ENCODE measurements around a stretch of chr11.

GRCh38 chr11:119617916-119618984 is 110.8 kb downstream of the NECTIN1 start:
- PRO-cap = no peak
- RRBS, 2 experiments = 10% methylated on average over 2 of the region's 13 CpGs; no CpG with 5 or more reads in 1 of the 2 experiments

DNA sequence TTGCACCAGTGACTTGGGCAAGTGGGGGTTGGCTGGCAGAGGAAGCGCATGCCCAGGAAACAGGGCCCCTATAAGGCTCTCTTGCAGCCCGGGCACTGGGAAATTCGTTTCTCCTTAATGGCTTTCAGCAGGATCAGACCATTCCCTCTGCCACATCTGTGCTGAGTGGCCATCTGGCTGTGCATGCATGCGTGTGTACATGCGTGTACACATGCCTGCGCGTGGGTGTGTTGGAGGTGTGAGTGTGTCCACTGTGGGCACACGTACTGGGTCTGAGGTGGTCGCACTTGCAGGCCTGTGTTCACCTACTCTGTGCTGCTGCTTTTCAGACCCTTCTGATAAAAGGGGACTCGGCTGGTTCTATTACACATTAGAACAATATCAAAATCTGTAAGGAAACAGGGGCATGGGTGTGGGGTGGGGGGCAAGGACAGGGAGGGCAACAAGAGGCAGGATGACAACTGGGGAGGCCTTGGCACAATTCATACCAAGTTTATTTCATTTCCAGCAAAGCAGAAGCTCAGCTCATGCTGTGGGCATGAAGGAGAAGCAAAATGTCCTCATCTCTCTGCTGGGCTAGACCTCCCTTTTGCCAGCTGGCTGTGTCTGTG is 67.2 kb downstream of the NECTIN1 start:
- PRO-cap = no peak
- RRBS, 2 experiments = no CpG with 5 or more reads among the region's 10 CpGs

DNA sequence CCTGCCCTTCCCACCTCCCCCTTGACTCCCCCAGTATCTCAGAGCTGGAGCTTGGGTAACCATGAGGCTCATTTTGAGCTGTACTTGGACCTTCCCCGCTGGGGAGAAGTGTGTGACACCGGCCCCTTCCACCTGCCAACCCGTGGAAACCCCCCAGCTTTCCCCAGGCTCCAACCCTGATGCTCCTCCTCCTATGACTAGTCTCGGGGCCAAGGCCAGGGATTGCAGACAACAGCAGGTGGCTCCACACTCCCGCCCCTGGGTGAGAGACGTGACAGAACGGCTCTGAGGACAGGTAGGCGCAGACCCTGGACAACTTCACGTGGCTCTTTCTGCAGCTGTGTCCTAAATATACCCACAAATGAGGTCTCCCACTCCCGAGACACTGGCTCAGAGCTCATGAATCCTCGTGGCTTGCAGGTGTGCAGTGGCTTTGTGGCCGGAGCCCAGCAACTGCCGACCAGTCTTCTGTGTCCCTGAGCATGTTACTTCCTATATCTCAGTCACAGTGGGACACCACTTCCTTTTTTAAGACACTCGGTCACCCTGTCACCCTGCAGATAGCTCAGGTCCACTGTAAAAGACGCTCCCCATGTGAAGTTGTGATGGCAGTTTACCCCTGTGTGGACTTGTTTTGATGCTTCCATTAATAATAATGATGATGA is 55.2 kb downstream of the NECTIN1 start:
- PRO-cap = no peak
- RRBS, 2 experiments = no CpG with 5 or more reads among the region's 15 CpGs

- PRO-cap = no peak
- RRBS, 2 experiments = 0 to 21% methylated on average over 1 to 3 of the region's 10 CpGs
Measured at GRCh38 chr11:119701660-119702236, 27.3 kb downstream of the NECTIN1 start.

- PRO-cap = no peak
- RRBS, 2 experiments = no CpG with 5 or more reads among the region's 13 CpGs
Measured at GRCh38 chr11:119728175-119728475, 875 bp downstream of the NECTIN1 start.

DNA sequence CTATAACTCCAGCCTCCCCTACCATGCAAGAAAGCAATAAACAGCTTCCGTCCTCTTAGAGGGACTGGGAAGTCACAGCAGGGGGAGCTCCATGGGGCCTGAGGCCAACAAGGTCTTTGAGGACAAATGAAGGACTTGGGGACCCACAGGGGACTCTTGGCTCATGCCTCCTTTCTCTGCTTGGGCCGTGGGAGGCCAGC is 159.2 kb upstream of the NECTIN1 start:
- PRO-cap = no peak
- RRBS, 2 experiments = no CpG with 5 or more reads among the region's 2 CpGs

DNA sequence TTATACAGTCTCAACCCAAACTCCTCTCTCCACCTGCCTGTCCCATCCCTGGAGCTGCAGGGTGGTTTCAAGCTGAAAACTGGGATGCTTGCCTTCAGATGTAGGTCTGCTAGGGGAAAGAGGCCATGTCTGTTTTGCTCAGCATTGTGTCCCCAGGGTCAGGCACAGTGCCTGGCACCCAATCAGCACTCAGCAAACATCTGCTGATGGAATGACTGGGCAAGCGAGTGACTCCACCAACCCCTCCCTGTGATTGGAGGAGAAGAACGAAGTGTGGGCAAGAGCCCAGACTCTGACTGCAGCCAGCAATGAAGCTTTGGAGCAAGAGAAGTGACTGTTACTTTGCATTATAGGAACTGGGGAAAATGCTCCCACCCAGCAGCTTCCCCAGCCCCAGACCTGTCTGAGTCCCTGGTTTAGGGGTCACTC is 147.6 kb downstream of the TRIM29 start:
- PRO-cap = no peak
- RRBS, 2 experiments = no CpG with 5 or more reads among the region's 2 CpGs

DNA sequence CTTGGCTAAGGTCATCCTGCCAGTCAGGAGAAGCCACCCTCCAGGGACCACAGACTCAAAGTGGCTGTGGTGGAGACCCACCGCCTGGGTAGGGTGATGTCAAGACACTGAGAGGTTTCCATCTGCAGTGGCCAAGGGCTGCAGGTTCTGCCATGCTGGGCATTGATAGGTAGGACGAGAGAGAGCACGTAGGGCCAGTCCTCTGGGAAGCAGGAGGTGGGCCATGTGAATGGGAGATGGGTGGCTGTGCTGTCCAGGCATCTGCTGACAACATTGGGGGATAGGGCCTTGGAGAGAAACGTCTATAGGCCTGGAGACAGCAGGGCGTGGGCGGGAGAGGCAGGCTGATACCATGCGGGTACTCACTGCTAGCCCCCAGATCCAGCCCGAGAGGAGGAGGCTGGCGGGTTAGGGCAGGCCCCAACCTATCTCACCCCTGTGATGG is 26.2 kb downstream of the TRIM29 start:
- PRO-cap = no peak
- RRBS, 2 experiments = no CpG with 5 or more reads among the region's 9 CpGs

DNA sequence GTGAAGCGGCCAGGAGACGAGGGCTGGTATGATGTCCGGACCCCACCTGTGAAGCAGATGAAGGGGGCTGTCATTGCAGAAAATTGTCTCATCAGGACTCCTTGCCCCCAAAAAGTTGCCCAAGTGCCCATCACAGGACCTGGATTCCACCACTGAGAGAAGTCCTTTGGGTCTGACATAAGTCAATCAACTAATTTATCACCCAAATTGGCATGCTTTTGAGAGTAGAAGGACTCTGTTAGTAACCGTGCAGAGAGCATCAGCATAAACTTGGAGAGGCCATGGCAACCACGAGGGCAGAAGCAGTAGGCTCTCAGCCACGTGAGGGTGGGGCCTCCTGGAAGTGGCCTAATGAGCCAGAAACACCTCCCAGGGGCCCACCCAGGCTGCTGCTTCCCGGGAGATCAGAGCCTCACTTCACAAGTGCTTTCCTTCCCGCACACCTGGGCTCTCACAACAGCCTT is 17.3 kb downstream of the TRIM29 start:
- PRO-cap = no peak
- RRBS, 2 experiments = no CpG with 5 or more reads among the region's 8 CpGs

GRCh38 chr11:120188837-120189277 is 22.0 kb upstream of the OAF start:
- PRO-cap = no peak
- RRBS, 2 experiments = 91 to 93% methylated on average over 2 of the region's 3 CpGs

DNA sequence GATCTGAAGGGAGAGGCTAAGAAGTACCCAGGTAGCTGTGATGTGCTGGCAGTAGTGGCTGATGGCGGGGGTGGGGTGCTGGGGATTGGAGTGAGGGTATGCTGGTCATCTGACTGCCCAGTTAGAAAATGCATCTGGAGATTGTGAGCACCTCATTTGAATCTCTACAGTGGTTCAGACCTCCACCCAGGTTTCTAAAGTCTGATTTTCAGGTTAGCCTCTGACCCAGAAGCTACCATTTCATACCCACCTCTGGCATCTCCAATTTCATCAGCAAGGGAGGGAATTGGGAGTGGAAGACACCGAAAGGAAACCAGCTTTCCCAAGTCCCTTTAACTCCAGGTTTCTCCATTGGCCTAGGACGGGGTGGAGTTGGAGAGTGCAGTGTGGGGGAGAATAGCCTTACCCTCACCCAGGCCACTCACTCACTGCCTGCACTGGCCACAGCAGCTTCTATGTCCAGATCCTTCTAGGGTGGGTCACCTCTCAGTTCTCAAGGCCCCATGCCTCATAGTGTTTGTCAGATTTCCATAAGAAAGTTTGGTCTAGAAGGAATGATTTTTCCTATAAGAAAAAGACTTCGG is 2.5 kb downstream of the OAF start:
- PRO-cap = no peak
- RRBS, 2 experiments = no CpG with 5 or more reads among the region's 4 CpGs

DNA sequence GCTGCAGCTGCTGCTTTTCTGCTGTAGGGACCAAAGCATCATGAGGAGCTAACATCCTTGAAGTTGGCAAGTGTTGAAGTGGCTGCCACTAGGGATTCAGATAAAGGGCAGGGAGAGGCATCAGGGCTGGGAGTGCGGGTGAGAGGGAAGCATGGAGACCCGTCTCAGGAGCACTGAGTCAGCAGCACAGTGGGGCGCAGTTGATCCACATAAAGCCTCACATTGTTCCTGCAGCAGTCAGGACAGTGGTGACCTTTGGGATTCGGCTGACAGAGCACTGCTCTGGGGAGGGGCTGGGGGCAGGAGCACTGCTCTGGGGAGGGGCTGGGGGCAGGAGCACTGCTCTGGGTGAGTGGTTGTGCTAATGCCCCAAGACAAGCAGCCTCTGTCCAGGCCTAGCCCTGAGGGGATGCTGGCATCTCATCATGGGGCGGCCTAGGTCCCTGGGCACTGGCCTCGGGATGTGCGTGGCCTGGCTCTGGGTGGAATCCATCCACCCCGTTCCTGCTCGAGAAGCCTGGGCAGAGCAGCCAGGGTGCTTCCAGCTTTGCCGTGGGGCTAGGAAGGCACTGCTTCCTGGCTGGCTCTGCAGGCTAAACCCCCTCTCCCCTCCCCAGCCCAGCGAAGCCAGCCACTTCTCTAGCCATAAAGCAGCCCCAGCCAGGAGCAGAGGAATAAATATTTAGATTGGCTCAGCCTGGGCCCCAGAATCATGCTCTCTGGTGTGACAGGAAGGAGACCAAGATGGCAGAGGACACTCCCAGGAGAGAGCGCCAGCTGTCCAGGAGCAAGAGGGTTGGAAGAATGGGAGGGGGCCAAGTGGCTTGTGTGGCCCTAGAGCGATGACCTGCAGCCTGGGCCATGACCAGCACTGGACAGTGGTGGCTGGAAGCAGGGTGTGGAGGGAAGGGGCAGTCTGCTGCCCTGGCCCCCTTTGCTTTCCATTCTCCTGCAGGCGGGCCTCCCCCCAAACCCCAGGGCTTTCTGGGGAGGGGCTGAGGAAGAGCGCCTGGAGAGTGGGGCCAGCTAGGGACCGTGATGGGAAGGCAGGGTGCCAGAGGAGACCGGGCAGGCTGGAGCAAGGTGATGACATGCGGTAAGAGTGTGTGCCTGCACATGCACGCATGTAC is 7.4 kb downstream of the OAF start:
- PRO-cap = no peak
- RRBS, 2 experiments = no CpG with 5 or more reads among the region's 19 CpGs

GRCh38 chr11:120220398-120221116 is 9.7 kb downstream of the OAF start:
- PRO-cap = no peak
- RRBS, 2 experiments = 70 to 76% methylated on average over 3 of the region's 9 CpGs

DNA sequence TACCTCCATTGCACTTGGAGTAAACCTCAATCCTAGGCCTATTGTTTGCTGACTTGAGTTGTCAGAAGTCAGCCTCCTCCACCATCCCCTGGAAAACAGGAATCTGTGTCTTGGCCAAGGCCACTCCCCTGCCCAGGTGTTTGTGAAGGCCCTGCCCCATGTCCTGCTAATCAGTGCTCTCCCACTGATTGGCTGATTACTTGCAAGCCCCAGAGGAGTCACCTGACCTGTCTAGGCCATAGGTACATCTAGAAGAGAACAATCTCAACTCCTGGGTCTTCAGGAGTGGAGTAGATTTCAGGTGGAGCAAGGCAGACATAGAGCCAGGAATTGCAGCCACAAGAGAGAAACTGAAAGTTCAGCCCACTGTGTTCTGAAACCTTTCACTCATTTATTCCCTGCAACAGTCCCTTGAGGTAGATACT is 10.3 kb downstream of the OAF start:
- PRO-cap = no peak

GRCh38 chr11:120226485-120227347 is 13.2 kb upstream of the POU2F3 start:
- PRO-cap = no peak
- RRBS, 2 experiments = no CpG with 5 or more reads among the region's 17 CpGs

DNA sequence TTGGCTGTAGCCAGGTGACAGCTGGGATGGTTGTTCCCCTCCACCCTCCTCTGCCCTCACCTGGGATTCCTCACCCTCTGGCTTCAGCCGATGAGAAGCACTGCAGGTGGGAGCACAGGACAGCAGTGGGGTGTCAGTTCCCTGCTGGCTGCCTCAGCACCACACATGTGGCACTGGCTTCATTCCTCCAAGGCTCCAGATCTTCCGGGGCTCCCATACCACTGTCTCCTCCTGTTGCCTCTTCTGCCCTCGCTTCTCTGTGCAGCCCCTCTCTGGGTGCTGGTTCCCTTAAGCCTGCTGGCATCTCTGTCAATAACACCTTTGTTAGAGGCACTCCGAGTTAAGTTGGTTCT is 6.3 kb upstream of the POU2F3 start:
- PRO-cap = no peak
- RRBS, 2 experiments = no CpG with 5 or more reads among the region's 4 CpGs

- PRO-cap = no peak
- RRBS, 2 experiments = no CpG with 5 or more reads among the region's 1 CpG
Measured at GRCh38 chr11:120245480-120245960, 5.6 kb downstream of the POU2F3 start.

DNA sequence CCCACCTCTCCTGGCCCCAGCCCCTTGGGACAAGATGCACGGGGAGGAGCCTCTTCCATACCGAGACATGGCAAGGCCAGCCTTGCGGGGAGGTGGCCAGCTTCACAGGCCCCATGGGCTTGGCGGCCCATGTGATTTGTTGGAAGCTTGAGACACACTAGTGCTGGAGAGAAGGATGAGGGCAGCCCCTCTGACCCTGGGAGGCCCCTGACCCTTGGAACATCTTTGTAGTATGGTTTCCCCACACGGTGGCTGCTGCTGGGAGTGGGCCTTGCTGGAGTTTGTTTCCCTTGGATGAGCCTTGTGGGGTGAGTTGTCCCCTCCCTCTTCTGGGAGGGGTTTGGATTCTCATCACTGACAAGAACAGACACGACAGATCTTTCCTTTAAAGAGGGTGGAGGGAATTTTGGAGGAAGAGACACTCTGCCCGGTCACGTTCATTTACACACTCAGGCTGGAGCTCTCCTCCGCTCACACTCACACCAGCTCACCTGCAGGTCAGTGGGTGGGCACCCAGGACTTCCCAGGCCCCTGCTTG is 31.6 kb downstream of the POU2F3 start:
- PRO-cap = no peak
- RRBS, 2 experiments = no CpG with 5 or more reads among the region's 9 CpGs

- PRO-cap = no peak
- RRBS, 2 experiments = no CpG with 5 or more reads among the region's 8 CpGs
Measured at GRCh38 chr11:120279503-120279986, 39.6 kb downstream of the POU2F3 start.

DNA sequence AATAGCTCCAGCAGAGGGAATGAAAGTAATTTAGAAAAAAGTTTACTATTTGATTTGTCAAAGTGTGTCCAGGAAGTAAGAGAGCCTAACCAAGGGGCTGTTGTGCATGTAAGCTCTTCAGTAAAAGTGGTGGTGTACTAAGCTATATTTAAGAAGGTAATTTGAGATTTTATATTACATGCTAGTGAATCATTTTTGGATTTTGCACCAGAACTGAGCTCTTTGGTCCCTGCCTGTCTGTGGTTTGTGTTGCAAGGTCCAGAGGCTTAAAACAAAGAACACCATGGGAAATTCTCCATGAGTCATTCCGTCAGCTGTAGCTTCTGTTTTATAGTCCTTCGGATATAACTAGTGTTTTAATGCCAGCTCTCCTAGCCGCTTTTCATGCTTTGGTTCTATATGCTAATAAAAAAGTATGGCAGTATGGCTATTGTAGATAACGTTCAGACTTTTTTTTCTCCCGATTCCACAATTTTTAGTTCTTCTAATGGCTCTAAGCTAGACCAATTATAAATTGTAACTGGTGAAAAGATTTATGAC is 64.6 kb downstream of the ARHGEF12 start:
- PRO-cap = no peak
- RRBS, 2 experiments = no CpG with 5 or more reads among the region's 5 CpGs